Measurements from ENCODE around the genes CD1E, SPTA1 and ACKR1.

DNA sequence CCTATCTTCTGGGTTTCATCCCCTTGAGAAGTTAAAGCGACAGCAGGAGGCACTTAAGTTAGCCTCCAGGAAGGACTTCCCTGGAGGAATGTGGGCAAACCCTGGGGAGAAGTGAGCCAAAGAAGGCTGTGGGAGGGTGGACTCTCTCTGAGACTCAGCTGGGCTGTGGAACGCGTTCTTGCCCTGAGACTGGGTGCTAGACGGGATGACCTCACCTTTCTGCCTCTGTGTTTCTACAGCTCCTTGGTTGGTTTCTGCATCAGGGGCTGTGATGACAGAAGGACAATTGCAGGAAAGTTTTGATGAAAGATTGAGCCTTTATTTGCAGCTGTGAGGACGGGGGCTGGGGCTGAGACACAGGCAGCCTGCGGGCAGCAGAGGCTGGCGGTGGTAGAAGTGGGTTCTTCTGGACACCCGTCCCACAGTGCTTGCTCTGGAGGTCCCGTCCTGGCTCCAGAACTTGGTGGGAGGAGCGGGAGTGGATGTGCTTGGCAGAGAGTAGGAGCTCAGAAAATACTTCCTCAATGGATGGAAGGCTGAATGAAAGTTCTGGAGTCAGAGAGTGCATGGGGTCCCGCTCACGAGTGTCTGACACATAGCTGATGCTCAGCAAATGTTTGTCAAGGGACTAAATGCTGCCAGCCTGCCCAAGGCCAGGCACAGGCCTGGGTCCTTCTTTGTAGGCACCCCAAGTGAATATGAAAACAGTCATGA, 13.3 kb upstream of the NES start:
- RRBS: no CpG with 5 or more reads among the region's 12 CpGs

- RRBS: no CpG with 5 or more reads among the region's 14 CpGs
Observed at GRCh38 chr1:156691507-156692197, 13.7 kb downstream of the CRABP2 start.

- RRBS: no CpG with 5 or more reads among the region's 10 CpGs
Observed at GRCh38 chr1:156703225-156704191, 1.9 kb downstream of the CRABP2 start.

GRCh38 chr1:156742805-156743528, 2.1 kb upstream of the MRPL24 start:
- RRBS: no CpG with 5 or more reads among the region's 5 CpGs

DNA sequence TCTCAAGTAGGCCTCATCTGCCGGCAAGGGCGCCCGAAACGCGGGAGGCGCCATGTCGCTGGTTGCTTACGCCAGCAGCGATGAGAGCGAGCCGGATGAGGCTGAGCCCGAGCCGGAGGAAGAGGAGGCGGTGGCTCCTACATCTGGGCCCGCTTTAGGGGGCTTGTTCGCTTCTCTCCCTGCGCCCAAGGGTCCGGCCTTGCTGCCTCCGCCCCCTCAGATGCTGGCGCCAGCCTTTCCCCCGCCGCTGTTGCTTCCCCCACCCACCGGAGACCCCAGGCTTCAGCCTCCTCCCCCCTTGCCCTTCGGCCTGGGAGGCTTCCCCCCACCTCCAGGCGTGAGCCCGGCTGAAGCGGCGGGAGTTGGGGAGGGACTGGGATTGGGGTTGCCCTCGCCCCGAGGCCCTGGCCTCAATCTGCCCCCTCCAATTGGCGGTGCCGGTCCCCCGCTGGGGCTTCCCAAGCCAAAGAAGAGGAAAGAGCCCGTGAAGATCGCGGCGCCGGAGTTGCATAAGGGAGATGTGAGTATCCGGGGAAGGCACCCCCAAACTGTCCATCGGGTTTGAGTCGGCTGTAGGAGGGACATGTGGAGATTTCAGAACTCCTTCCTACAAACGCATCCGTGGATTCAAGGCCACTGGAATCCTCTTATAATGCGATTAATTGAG, 518 bp downstream of the PRCC start:
- RRBS: 3% methylated on average over 32 of the region's 44 CpGs

DNA sequence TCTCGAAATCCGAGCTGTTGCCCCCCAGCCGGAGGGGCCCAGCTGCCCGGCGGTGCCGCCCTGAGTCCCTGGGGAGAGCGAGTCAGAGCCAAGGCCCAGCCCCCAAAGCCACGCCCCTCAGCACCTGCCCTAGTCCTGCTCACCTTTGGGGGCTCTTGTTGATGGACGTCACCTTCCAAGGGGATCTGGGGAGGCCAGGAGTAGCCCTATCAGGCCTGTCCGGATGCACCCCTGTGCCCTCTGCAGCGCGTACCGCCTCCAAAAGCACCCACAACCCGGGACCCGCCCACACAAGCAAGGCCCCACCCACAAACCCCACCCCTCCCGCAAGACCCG, 13.7 kb downstream of the INSRR start:
- RRBS: 4% methylated on average over 8 of the region's 17 CpGs

GRCh38 chr1:156866526-156867012, 5.9 kb downstream of the NTRK1 start:
- RRBS: no CpG with 5 or more reads among the region's 9 CpGs

- RRBS: no CpG with 5 or more reads among the region's 1 CpG
Observed at GRCh38 chr1:157071282-157071765, 25.8 kb upstream of the ARHGEF11 start.

GRCh38 chr1:157154303-157154707, 16.1 kb upstream of the ETV3 start:
- RRBS: no CpG with 5 or more reads among the region's 5 CpGs

DNA sequence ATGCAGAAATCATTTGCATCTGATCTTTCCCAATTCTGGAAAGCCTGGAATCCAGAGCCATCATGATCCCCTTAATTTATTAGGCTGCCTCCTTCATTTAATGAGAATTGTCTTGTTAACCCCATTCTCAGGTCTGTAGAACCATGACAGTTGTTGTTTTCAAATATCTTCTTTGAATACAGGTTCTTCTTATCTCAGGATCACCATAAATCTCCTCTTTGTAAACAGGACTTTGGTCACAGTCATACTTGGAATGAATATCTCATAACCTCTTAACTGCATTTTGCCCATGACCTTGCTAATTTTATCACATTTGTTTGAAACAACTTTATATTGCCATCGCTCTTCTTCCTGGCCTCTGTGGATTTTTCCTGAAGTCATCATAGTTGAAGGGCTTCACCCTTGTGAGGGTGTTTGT, 54.3 kb downstream of the FCRL5 start:
- RRBS: no CpG with 5 or more reads among the region's 1 CpG

GRCh38 chr1:157996368-157996866, 3.0 kb downstream of the KIRREL1 start:
- RRBS: no CpG with 5 or more reads among the region's 7 CpGs

DNA sequence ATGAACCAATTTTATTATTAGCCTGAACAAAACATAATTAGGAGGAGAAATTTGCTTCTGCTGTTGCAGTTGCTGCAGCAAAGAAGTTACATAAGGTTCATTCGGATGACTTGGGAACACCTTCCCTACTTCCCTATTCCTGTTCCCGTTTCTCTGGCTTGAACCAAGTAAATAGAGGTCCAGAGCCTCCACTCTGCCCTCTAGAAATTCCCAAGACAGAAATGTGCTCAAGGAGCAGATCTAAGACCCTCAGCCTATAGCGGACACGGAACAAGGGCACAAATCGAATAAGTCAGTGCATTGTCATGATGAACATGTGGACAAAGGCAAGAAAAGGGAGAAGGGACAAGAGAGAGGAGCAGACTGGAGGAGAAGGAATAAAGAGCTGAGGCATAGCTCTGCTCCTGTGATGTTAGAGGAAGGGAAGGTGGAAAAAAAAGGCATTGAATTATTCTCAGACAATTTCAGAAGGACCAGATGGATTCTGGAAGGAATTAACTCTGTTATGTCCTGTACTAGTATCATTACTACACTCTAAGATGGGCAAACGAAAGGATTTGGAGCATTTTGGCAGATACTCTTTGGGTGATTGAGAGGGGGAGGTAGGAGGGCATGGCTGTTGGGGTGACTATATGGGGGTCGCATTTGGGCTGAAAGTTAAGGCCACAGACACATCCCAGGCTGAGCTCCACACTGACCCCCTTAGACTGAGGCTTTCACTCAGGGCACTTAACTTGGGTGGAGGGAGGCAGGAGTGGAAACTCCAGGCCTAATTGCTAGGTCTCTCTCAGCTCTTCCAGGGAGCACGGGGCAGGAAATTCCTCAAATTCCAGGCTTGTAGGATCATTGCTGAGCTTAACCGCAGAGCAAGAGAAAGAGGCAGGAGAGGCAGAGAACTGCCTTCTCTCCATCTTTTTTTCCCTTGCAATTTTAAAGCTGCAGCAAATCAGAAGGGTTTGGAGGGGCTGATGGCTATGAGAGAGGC, 25.7 kb downstream of the KIRREL1 start:
- RRBS: no CpG with 5 or more reads among the region's 9 CpGs

- RRBS: no CpG with 5 or more reads among the region's 5 CpGs
Observed at GRCh38 chr1:158353616-158354029, at the start of gene CD1E. Gene CD1E, plus strand, starts transcription at chr1:158353894.

DNA sequence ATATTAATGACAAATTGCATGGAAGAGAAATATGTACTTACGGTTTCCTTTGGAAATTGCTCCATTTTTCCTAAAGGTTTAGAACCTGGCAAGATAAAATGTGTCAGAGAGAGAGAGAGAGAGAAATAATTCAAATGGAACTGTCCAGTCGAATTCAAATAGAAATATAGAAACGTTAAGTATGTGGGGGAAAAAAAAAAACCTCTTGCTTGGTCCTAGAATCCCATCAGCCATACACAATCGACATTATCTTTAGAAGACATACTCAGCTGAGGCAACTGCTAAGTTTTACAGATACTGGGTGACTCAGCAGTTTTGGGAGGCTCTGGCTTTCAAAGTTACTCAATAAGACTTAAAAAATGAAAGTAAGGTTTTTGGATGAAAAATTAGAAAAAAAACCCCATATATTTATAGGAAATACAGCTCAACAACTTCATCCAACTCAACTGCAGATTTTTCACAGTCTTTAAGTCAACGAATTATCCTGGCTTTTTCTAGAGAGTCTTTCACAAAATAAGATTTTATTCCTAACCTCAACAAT, at the start of gene SPTA1:
SPTA1 (minus strand) TSS at position 263 of the 541 bp plus-strand sequence.
- RRBS: no CpG with 5 or more reads among the region's 5 CpGs

GRCh38 chr1:159010876-159011463, 1.3 kb downstream of the IFI16 start:
- RRBS: no CpG with 5 or more reads among the region's 9 CpGs

DNA sequence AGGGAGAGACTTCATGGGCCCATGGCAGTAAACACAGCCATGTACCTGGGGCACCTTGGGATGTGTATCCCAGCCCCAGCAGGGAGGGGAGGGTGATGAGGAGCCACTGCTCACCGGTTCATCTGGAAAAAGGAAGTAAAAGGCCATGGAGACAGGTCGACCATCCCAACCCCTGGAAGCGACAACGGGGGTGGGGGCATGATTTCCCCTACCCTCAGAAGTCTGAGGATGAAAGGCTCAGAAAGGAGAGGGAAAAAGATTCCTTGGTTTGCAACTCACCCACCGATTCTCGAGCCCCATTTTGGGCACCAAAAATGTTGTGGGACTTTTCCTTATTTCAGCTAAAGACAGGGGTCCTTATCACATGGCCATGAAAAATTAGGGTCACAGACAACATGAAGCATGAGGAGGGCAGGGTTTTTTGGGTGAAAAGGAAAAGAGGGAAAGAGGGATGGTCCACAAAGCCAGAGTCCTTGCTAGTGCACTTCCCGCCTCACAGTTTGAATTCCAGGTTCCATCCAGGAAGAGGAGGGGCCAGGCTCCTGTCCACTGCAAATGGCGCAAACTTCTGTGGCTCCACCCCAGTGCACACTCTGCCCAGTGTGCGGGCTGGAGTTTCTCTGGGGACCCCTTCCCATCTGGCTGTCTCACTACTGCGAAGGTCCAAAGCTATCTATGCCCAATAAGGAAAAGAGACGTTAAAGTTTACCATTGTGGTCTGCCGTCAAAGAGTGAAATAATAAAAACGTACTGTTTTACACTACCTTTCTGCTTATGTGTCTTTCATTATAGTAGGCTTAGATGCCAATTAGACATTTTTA, 18.0 kb downstream of the AIM2 start:
- RRBS: no CpG with 5 or more reads among the region's 13 CpGs

- RRBS: no CpG with 5 or more reads among the region's 6 CpGs
Observed at GRCh38 chr1:159204661-159205141, at the start of gene ACKR1. Gene ACKR1, plus strand, starts transcription at chr1:159204875.

GRCh38 chr1:159872850-159873318, 10.4 kb upstream of the VSIG8 start:
- RRBS: 76% methylated on average over 3 of the region's 15 CpGs

GRCh38 chr1:159886314-159886897, 13.6 kb downstream of the CFAP45 start:
- RRBS: no CpG with 5 or more reads among the region's 6 CpGs

DNA sequence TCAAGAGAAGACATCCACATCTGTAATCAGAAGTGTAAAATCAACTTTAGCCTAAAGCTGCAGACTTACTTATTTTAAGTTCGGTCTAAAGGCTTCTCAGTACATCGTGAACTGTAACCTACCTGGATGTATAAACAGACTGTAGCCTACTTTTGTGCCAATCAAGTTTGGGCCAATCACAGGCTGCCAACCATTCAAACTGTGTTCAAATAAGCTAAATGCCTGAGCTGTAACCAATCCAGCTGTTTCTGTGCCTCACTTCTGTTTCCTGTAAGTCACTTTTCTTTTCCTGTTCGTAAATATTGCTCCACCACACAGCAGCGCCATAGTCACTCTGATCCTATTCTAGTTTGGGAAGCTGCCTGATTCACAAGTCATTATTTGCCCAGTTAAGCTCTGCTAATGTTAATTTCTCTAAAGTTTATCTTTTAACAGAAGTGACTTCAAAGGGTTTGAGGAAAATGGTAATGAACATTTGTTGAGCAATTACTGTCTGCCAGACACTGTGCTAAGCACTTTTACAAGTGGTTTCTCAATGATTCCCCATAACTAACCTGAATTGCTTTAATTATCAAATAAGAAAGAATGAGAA, 37.5 kb upstream of the SLAMF9 start:
- RRBS: no CpG with 5 or more reads among the region's 4 CpGs

Measured in epidermal melanocyte (primary cell).